Gastroesophageal sphincter (tissue), 4 donors: ENCODE results near the gene CHCHD4.

DNA sequence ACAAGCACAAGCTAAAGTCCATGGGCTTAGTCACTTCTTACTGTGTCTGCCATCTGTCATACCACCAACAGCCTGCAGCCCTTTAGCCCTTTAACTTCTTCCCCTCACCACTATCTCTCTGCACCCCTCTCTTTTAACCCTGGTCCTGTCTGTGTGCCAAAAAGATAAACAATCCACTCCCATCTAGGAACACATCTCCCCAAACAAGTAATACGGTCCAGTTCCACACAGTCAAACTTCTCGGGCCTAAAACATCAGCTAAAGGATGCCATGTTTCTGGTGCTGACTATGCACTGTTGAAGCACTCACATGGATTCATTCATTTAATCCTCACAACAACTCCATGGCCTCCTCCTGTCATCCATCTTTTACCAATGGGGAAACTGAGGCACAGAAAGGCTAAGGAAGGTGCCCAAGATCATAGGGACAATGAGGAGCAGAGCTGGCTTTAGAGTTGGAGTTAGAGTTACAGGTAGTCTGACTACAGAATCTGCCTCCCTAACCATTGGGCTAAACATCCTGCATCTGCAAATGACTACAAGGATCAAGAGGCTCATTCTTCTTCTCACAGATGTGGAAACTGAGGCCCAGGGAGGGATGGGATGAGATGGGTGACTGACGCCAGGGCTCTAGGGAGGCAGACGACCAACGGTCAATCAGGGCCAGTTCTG, 111.6 kb downstream of the IQSEC1 start:
- PRO-cap, result no peak
- RAMPAGE, long total RNA, 4 experiments, result no peak in any of the 4 experiments

DNA sequence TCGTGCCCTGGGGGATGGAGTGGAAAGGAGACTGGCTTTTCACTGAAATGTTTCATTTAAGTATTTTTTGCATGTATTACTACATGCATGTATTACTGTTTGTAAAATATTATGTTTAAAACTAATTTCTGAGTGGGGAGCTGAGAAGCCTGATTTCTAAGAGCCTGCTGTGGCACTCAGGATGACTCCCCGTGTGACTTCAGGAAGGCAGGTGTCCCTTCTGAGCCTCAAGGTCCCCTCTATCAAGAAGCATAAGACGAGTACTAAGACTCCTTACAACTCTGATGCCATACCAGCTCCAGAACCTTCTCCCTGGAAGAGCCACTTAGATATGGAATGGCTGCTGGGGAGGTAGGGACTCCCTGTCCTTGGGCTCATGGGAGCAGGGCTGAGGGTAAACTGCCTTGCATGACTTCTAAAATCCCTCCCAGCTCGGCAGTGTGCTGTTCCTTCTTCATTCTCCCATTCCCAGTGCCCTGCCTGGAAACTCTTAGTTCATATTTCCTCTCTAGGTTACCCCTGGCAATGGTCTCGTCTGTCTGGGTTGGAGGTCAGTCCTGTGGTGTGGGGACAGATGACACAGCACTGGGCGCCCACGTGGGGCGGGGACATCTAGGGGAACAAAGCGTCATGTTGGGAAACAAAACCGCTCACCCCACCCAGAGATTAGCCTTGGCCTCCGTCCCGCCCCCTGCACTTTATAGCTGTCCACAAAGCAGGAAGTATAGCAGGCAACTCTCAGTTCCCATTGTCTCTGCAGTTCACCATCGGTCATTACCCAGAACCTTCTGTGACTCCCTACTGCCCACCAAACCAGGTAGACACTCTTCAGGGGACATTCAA, 74.1 kb downstream of the IQSEC1 start:
- PRO-cap, result bidirectional peak, plus-strand start at position 741 of the sequence, minus-strand start at position 473 of the sequence
- RAMPAGE, long total RNA, 4 experiments, result no peak in any of the 4 experiments

GRCh38 chr3:13021021-13021580, 52.1 kb downstream of the IQSEC1 start:
- PRO-cap, result no peak
- RAMPAGE, long total RNA, 4 experiments, result no peak in any of the 4 experiments

DNA sequence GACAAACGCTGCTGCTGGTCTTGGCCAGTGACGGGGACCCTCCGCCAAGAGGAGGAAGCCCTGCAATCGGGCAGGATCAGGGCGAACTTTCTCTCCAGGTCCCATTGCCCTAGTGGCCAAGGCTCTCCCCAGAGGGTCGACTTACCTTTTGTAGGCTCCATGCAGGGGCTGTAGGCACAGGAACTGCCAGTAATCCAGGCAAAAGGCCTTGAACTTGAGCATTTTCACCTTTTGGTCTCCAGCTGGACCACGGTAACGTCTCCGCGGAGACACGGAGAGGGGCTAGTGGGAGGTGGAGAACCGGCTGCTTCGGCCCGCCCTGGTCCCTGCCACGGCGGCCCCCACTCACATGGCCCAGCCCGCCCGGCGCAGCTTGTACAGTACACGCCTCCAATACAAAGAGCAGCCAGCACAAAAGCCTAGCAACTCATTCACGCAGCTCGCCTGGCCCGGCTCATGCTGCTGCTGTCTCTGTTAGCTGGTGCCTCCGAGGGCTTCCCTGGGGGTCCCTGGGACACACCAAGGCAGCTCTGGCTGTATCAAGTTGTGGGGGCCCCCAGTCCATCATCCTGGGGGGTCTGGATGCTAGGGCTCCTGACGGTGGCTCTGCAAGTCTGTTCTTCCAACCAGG, 31.0 kb downstream of the IQSEC1 start:
- PRO-cap, result no peak
- RAMPAGE, long total RNA, 4 experiments, result no peak in any of the 4 experiments

DNA sequence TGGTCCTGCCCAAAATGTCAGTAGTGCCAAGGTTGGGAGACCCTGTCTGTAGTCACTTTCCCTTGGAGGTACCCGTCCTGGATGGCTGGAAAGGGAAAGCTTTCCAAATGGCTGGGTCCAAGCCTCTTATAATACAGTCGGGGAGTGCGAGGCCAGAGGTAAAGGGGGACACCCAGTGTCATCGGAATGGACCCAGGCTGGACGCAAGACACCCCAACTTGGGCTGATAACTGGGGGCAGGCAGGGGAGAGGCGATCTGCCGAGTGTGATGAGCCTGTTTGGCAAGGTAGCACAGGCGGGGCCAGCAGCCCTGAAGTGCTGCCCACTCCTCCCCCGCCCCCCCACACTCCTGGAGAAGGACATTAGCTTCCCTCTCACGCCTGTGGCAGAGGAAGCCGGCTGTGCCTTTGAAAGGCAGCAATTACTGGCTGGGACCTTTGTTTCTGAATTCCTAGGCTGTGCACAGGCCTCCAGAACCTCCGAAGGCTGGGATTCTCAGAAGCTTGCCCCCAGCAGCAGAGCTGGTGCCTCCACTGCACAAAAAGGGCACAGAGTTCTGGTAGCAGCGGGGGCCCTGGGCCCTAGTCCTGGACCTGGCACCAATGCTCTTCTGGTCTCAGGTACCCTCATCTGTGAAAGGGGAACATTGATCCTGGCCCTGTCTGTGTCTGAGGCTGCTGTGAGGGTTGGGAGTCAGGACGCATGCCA, 28.7 kb downstream of the IQSEC1 start:
- PRO-cap, result no peak
- RAMPAGE, long total RNA, 4 experiments, result no peak in any of the 4 experiments

DNA sequence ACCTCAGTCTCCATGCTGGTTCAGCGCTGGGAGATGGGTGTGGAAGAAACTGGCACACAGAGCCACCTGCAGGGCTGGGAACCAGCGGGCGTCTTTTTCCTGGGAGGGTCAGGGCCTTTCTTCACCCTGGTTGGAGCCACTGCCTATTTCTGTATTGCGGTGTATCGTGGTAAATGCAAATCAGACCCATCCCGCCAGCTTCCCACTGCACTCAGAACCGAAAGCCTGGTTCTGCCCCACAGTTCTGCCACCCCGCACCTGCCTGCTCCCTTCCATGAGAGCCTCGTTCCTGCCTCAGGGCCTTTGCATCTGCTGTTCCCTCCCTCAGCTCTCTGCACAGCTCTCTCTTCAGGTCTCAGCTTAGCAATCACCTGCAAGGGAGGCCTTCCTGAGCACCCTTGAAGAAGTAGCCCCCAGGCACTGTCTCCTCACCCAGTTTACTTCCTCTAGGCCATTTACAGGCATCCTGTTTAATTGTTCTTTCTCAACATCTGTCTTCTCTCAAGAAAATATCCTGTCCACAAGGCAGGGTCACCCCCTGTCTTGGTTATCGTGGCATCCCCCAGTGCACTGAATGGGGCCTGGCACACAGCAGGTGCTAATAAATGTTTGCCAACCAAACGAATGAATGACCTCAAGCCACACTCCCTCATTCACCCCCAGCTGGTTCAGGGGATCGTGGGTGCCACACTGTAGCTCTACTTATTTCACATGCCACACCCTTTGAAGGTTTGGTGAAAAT, 13.3 kb upstream of the IQSEC1 start:
- PRO-cap, result no peak
- RAMPAGE, long total RNA, 4 experiments, result no peak in any of the 4 experiments

DNA sequence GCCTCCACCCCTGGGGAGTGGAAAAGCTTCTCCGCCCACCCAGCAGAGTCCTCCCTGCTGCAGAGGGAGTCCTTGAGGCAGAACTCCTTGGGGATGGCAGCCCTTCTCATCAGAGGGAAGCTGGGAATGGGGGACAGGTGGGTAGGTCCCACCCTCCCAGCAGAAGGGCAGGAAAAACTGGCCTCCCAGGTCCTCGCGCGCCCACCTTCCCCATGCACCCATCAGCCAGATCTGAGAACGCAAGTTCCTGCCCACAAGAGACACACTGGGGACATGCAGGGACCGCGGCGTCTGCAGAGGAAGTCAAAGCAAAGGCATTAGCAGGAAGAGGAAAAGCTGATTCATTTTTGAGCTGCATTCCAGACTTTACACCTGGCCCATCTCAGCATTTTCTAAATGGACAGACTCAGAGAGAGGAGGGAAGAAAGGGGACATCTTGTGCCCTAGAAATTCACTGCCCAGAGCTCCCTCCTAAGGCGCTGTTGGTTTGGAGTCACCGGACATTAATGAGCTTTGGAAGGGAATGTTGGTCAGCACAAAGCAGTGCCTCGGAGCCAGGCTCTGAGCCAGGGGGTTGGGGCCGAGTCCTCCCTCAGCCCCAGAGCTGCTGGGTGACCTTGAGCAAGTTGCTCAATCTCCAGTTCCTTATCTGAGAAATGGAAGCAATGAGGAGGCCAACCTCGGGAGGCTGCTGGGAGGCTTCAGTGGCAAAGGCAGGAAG, 150.3 kb upstream of the IQSEC1 start:
- PRO-cap, result no peak
- RAMPAGE, long total RNA, 4 experiments, result no peak in any of the 4 experiments

- PRO-cap, result no peak
- RAMPAGE, long total RNA, 4 experiments, result no peak in any of the 4 experiments
These were observed 67.3 kb downstream of the NUP210 start for GRCh38 chr3:13352721-13353262.

DNA sequence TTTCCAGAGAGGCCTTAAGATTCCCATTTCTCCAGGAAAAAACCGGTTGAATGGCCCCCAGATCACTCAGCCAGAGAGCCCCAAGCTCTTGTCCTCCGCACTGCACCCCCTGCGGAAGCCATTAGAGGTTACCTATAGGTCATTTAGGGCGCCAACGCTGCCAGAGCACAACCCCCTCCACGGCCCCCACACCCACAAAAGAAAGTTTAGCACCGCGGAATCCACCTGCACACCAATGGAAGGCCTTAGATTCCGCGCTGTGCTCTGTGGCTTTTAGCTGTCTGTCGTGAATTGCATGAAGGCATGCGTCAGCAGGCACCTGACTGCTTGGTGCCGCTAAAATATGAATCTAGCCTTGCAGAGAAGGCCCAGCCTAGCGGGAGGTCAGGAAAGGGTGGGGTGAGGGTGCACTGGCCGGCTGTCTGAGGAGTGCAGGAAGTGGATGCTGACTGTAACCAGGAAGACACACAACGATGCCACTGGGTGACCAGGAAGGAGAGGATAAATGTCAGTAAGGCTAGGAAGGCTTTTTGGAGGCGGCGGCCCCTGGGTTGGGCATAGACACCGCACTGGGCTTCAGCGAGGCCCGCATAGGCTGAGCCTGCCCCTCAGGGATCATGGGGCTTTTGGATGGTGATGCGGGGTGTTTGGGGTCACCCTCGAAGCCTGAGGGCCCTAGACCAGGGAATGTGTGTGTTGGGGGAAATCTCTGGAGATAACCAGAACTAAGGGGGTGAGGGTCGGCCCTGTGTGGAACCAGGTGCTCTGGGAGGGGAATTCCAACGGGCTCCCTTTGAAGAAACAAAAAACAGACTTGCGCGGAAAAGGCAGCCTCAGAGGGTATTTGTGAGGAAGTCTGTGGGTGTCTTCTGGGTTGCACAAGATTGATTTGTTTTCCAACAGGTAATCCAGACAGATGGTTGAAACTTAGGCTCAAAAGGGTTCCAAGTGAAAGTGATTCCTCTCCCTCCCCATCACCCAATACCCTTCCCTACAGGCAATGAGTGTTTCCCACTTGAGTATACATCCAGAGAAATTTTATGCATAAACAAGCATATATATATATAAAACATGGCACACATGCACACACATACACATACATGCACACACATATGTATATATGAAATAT, 1.1 kb upstream of the NUP210 start:
- PRO-cap, result no peak
- RAMPAGE, long total RNA, 4 experiments, result no peak in any of the 4 experiments

GRCh38 chr3:13665799-13666177, 116.9 kb downstream of the FBLN2 start:
- PRO-cap, result no peak
- RAMPAGE, long total RNA, 4 experiments, result no peak in any of the 4 experiments

DNA sequence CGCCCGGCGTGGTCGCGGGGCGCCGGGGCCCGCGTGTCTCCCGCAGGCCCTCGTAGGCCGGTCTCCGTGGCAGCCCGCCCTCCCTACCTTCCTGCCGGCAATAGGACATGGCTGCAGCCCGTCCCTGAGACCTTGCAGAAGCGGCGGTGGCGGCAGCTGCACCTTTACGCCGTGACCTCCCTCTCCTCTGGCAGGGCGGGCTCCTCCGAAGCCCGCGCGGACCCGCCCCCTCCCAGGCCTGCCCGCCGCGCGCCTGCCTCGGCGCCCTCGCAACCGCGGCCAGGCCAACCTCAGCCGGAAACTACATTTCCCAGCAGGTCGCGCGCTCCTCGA, at the start of gene CHCHD4:
Gene CHCHD4, minus strand, starts transcription at position 303 of the 333 bp plus-strand sequence.
- PRO-cap, result unidirectional peak, minus-strand start at position 64 of the sequence; bidirectional peak, plus-strand start outside the sequence, minus-strand start at position 303 of the sequence
- RAMPAGE, long total RNA, 4 experiments, result start-site peak on the minus strand in 3 of 4 experiments, centred at positions 208 to 230 of the sequence, 60 to 166 reads per replicate

DNA sequence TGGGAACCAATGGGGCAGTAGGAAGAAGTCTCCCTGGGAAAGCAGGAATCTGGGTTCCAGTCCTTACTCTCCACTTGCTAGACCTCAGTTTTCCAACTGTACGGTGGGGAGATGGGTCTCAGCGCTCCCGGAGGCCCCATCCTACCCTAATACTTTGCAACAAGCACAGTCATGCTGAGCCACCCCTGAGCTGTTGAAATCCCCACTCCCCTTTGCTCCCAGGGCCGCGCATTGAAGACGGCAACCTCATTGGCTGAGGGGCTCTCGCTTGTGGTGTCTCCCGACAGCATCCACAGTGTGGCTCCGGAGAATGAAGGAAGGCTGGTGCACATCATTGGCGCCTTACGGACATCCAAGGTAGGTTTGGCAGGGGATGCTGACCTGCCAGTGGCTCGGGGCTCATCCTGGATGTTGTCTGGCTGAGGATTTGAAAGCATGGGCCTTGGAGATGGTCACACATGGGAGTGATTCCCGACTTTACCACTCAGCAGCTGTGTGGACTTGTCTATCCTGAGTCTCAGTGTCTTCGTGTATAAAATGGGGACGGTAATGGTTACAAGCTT, 5.8 kb downstream of the TMEM43 start:
- PRO-cap, result no peak
- RAMPAGE, long total RNA, 4 experiments, result no peak in any of the 4 experiments

DNA sequence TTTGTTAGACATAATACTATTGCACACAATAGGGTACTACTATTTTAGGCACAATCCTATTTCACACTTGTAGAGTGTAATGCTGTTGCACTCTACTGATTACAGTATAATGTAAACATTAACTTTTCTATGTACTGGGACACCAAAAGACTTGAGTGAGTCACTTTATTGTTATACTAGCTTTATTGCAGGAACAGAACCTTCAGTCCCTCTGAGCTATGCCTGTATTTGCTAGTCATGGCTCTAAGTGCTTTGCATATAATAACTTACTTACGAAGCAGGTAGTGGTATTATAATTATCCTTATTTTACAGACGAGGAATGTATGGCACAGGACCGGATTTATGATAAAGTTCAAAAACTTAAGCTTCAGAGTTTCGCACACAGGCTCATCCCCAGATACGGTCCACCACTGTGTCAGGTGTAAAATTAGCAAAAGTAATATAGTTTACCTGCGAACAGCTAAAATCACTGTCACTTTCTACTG, 106.6 kb upstream of the SLC6A6 start:
- PRO-cap, result no peak
- RAMPAGE, long total RNA, 4 experiments, result no peak in any of the 4 experiments

DNA sequence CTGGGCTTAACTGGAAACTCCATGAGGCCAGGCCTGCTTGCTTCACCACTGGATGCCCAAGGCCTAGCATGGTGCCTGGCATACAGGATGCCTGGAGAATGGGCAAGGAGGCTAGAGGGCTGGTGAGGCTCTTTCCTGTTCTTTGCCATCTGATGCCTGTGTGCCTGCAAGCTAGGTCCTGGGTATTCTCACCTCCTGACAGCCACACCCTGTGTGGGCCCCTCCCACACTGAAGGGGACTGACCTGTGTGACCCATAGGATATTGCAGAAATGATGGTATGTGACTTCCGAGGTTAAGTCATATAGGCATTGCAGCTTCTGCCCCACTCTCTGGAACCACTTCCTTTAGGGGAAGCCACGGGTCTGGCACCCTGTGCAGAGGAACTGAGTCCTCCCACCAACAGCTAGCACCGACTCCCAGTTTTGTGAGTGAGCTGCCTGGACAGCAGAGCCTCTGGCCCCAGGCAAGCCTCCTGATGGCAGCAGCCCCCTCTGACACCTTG, 24.7 kb upstream of the SLC6A6 start:
- PRO-cap, result no peak
- RAMPAGE, long total RNA, 4 experiments, result no peak in any of the 4 experiments

DNA sequence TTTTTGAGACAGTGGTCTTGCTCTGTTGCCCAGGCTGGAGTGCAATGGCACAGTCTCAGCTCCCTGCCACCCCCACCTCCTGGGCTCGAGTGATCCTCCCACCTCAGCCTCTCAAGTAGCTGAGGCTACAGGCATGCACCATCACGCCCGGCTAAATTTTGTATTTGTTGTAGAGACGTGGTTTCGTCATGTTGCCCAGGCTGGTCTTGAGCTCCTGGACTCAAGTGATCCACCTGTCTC, 22.6 kb upstream of the SLC6A6 start:
- PRO-cap, result no peak
- RAMPAGE, long total RNA, 4 experiments, result no peak in any of the 4 experiments

DNA sequence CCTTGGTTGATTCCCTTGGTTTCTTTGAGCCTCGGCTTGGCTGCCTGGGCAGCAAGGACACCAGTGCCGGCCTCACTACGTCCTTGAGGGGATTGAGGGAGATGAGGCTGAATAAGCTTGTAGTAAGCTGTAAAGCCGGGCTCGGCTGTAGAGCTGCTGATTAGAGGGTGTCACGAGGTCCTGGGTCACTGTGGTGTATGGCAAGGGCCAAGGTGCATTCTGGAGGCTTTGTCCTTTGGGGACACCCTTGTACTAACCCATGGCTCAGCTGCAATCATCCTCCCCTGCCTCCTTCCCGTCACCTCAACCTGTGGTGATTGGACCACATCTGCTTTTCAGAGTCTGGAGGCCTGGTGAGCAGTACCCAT, 2.2 kb downstream of the SLC6A6 start:
- PRO-cap, result no peak
- RAMPAGE, long total RNA, 4 experiments, result no peak in any of the 4 experiments

DNA sequence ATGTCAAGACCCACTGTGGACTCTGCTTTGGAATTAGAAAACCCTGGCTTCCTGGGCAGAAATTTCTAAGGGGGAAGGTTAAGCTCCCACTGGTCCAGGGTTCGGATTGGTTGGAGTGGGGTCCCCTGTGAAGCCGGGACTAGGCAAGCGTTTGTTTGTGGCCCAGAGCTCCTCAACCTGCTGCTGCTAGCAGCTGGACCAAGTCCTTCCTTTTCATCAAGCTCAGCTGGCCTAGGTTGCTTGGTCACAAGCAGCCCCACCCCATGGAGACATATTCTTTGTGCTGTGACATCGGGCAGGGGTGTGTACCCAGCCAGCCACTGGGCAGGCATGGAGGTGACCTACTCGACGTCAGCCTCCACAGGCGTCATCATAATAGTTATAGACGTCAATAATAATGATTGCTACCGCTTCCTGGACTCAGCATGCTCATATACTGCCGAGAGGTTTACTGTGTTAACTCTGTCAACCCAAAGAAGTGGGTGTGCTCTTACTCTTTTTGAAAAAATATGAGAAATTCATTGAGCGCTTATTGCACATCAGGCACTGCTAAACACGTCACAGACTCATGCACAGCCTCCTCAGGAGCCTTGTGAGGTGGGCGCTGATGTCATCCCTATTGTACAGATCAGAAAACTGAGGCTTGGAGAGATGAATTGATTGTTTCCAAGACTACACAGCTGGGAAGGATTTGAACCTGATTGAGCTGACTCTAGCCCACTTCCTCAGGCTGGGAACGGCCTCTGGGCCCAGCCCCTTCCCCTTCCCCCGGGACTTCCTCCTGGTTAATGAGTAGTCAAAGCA, 16.0 kb downstream of the SLC6A6 start:
- PRO-cap, result no peak
- RAMPAGE, long total RNA, 4 experiments, result no peak in any of the 4 experiments

GRCh38 chr3:14451751-14452627, 49.6 kb downstream of the SLC6A6 start:
- PRO-cap, result no peak
- RAMPAGE, long total RNA, 4 experiments, result no peak in any of the 4 experiments

DNA sequence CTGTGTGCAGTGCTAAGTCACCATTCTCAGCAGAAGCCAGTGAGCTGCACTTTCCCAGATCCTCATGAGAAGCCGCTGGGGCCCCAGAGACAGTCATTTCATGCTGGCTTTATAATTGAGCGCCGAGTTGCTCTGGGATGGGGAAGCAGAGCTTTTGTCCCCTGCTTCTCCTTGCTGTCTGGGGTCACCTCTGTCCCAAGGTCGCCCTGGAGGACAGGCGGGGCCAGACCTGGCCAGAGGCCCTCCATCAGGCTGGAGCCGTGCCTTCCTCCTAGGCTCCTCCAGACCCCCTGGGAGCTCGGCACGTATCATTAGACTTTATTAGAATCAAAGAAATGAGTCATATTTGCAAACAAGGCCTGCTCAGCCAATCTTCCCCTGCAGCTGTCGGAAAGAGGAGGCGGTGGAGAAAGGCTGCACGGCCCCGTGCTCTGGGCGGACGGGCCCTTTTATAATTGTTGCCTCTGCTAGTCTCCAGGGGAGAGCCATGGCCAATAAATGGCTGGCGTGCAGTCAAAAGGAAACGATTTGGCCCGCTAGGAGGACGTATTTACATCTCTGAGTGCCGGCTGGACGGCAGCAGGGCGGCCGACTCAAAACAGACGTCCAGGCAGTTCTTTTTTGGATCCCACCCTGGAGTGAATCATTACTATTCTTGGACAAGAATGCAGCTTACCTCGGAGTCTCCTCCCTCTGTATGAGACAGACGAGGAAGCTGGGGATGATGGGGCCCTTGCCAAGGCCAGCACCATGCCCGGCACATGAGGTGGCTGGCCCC, 50.4 kb downstream of the SLC6A6 start:
- PRO-cap, result unidirectional peak, plus-strand start at position 381 of the sequence
- RAMPAGE, long total RNA, 4 experiments, result no peak in any of the 4 experiments

DNA sequence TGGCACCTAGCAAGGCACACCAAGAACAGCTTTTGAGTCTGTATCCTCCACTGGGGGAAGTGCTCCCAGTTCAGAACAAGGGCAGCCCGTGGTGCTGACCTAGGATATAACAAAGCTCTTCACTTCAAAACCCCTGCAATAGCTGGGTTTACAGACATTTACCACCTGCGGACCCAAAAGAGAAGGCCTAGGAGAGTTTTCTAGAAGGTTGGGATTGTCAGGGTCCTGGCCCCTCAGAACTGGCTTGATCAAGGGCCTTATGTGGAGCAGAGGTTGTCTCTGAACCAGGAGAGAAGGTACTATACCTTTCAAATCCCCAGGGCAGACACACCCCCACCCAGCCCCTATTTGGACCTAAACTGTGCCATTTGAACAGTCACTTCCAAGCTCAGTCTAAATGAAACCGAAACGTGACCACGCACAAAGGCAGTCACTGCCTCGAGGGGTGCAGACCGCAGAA, 53.8 kb downstream of the GRIP2 start:
- PRO-cap, result no peak
- RAMPAGE, long total RNA, 4 experiments, result no peak in any of the 4 experiments